Cytotoxic T cell (primary cell): ENCODE measurements around the genes BTN1A1, H2BC15 and H4C13.

GRCh38 chr6:26241007-26241586 is 904 bp downstream of the H4C6 start:
- PRO-cap, 2 experiments = peak in 2 of 2 experiments; most common plus-strand start chr6:26241116 (in 1); most common minus-strand start chr6:26241153 (in 2)

- PRO-cap, 2 experiments = no peak in any of the 2 experiments
Measured at GRCh38 chr6:26242966-26243727, 3.0 kb downstream of the H4C6 start.

DNA sequence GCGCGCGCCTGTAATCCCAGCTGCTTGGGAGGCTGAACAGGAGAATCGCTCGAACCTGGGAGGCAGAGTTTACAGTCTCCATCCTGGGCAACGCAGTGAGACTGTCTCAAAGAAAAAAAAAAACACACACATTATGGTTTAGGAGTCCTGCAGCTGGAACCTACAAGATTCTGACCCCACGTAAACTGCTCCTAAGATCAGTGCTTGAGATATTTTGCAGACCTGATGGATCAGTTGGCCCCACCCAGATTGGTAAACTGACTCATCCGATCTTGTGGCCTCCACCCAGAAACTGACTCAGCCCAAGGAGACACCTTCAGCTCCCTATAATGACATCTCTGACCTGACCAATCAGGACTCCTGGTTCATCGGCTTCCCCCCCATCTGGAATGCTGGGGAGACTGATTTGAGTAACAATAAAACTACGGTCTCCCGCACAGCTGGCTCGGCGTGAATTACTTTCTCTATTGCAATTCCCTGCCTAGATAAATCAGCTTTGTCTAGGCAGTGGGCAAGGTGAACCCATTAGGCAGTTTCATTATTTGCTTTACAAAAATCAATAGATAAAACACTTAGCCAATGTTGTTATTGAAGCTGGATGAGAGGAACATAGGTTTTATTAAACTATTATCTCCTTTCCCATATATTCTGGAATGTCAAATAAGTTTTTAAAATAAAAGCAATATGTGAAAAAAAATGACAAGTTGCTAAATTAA is 2.2 kb downstream of the H3C8 start:
- PRO-cap, 2 experiments = no peak in any of the 2 experiments

- PRO-cap, 2 experiments = no peak in any of the 2 experiments
Measured at GRCh38 chr6:26422026-26422414, 18.3 kb upstream of the BTN3A3 start.

DNA sequence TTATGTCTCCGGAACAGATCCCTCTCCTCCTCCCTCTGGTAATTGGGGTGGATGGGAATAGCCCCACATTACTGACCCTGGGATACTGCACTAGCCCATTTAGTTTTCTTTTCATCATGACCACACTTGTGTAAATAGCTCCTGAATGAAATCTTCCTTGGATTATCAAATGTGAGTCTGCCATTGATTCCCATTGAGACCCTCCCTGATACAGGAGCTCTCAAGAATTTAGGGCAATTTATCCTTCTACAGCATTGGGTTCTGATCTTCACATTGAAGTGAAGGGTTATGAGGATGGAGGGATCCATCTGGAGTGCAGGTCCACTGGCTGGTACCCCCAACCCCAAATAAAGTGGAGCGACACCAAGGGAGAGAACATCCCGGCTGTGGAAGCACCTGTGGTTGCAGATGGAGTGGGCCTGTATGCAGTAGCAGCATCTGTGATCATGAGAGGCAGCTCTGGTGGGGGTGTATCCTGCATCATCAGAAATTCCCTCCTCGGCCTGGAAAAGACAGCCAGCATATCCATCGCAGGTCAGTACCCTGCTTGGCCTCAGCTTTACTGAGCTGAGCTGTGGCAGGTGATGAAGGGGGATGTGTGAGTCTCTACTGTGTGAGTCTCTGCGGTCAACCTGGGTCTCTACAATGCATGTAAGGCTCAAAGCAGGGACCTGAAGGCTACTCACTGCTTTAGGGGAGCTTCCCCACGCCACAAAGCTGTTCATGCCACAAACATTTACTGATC is 5.3 kb downstream of the BTN3A3 start:
- PRO-cap, 2 experiments = peak in 1 of 2 experiments; most common minus-strand start position 561 of the sequence (in 1)

DNA sequence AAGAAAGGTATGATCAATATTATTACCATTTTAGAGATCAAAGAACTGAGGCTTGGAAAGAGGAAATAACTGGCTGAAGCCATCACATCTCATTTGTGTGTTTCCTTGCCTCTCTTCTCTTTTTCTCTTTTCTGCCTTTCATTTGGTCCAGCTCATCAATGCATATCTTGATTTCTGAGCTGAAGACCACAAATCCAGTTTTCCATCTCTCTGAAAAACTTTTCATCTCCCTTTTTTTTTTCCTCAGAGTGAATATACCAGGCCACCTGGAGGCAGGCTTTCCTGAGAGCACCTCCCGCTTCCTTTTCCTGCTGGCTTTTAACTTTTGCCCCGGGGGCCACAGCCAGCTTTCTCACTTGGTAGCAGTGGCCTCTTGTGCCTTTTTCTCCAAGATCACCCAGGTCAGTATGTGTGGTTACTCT is at the start of gene BTN1A1:
Gene BTN1A1 (plus strand): TSS at position 346 of the 422 bp plus-strand sequence.
- PRO-cap, 2 experiments = no peak in any of the 2 experiments

DNA sequence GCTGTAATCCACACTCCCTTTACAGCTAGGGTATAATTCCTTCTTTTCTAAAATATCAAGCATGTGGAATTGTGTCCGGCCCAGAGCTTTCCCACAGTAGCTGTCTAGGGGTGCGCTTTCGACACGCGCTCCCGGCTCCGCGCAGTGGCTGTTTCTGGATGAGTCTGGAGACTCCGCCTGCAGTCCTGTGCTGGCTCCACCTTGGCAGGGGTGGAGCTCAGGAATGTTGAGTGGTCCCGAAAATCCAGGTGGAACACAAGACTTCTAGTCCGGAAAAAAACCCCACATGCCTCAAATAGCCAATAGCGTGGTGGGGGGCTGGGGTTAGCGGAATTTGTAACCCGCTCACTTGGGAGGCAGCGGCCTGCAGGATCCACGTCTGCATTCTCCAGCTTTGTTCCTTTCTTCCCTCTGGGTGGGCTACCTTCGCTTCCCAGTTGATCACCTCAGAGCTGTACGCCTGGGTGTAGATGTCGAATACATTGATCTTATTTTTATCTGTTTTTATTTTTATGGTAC is 83.9 kb upstream of the ZNF322 start:
- PRO-cap, 2 experiments = no peak in any of the 2 experiments

DNA sequence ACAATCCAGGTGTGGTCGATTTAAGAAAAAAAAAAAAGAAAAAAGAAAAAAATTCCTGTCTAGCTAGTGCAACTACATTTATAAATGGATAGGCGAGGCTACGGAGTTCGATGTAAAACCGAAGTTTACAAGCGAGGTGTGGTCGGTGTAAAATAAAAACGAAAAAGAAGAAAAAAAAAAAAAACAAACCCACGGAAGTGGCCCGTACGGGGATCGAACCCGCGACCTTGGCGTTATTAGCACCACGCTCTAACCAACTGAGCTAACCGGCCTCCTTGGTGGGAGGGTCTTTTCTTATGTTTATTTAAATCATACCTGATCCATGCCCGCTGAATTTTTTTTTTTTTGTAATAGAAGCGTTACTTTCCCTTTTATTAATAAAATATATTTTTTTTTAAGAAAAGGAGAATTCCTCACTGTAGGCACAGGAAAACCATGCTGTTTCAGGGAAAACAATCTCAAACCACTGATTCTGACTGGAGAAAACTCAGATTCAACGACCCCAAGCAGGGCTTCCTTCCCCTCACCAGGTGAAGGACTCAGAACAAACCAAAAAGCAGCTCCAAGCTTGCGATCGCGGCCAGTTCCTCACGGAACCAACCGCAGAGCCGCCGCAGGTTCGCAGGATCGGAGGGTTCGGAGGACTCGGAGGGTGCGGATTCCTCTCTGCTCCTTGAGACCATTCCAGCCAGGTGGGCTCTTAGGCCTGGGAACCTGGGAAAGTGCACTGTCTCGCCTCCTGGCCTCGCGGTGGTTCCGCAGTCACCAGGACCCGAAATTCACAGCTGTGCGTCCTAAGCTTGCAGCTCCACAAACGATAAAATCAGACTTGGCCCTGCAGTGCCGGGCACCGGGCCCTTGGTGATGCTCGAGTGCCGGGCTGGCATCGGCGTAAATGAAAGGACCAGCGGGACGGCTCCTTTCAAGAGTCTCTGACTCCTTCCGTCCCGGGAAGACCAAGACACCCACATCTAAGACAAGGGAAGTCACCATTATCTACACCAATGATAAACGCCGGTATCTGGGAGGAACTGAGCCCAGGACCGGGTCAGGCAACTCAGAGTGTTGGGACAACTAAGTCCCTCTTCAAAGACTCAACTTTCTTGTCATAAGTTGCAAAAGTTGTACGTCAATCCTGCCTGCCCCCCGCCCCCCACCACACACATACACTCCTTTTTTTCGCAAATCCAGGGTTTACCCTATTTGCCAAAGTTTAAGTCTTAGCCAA is 30.5 kb downstream of the H2AC12 start:
- PRO-cap, 2 experiments = peak in 2 of 2 experiments; most common plus-strand start position 886 of the sequence (in 1); most common minus-strand start position 277 of the sequence (in 2)

DNA sequence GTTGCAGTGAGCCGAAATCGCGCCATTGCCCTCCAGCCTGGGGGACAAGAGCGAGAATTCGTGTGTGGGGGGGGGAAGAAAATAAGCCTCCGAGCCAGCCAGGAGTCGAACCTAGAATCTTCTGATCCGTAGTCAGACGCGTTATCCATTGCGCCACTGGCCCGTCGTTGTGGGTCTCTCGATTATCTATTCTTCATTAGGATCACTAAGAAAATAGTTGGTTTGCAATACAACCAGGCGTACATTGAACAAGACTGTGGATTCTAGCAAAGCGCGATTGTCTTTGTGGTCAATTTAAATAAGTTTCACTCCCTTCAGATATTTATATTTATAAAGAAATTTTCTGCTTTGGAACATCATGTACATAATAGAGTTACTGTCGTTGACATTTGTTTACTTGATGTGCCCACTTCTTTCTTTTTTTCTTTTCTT is 33.7 kb upstream of the PRSS16 start:
- PRO-cap, 2 experiments = peak in 1 of 2 experiments; most common minus-strand start position 168 of the sequence (in 1)

- PRO-cap, 2 experiments = no peak in any of the 2 experiments
Measured at GRCh38 chr6:27318931-27319383, 6.9 kb upstream of the POM121L2 start.

GRCh38 chr6:27334864-27335381 is 22.9 kb upstream of the POM121L2 start:
- PRO-cap, 2 experiments = no peak in any of the 2 experiments

- PRO-cap, 2 experiments = no peak in any of the 2 experiments
Measured at GRCh38 chr6:27358925-27359635, 29.5 kb upstream of the ZNF391 start.

DNA sequence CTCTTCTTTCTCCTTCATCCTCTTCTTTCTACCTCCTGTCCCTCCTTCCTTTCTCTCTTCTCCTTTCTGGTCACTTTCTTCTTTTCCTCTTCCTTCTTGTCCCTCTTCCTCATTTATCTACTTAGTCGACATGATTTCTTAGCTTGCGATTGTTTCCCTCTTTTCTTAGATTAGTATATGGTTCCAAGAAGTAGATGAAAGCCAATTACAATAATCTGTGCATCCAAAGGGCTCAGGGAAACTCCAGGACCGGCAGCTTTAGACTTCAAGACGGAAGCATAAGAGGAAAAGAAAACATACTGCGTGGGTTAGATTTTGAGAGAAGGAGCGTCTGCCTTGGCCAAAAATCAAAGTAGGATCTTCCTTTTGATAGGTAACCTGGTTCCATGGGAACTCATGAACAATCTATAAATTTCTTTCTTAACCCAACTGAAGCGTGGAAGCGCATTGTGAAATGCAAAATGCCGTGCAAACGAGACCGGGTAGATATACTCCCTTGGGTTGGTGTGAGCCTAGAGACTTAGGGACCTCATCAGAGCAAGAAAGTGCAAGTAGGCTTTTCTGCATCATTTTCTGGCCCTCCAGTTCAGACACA is 5.0 kb upstream of the ZNF184 start:
- PRO-cap, 2 experiments = peak in 1 of 2 experiments; most common plus-strand start position 297 of the sequence (in 1)

DNA sequence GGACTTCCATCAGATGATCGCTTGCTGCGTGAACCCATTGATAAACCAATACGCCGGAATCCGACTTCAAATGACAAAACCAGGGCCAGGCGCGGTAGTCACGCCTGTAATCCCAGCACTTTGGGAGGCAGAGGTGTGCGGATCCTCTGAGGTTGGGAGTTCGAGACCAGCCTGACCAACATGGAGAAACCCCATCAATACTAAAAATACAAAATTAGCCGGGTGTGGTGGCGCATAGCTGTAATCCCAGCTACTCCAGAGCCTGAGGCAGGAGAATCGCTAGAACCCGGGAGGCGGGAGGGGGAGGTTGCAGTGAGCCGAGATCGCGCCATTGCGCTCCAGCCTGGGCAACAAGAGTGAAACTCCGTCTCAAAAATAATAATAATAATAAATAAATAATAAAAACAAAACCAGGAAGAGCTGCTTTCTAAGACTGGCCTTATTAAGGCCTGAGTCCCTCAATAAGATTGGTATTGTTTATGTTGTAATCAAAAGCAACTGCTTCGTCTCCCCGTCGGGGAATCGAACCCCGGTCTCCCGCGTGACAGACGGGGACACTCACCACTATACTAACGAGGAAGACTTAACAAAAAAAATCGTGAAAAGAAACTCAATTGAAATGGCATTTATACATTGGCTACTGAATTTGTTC is 110.2 kb upstream of the ZNF184 start:
- PRO-cap, 2 experiments = no peak in any of the 2 experiments

- PRO-cap, 2 experiments = no peak in any of the 2 experiments
Measured at GRCh38 chr6:27721095-27721468, 86.6 kb downstream of the H2BC13 start.

DNA sequence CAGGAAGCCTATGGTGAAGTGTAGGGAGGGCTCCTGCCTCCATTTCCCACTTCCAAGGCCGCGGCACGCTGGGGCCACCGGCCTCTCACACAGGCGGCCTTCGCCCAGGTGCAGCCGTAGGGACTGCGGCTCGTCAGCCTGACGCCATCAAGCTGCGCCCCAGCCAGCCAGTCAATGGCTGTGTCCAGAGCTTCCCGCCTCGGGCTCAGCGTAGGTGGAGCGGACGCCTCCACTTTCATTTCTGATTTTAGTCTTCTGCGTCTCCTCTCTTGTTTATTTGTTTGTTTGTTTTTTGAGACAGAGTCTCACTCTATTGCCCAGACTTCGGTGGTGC is 69.4 kb downstream of the H2BC13 start:
- PRO-cap, 2 experiments = no peak in any of the 2 experiments

DNA sequence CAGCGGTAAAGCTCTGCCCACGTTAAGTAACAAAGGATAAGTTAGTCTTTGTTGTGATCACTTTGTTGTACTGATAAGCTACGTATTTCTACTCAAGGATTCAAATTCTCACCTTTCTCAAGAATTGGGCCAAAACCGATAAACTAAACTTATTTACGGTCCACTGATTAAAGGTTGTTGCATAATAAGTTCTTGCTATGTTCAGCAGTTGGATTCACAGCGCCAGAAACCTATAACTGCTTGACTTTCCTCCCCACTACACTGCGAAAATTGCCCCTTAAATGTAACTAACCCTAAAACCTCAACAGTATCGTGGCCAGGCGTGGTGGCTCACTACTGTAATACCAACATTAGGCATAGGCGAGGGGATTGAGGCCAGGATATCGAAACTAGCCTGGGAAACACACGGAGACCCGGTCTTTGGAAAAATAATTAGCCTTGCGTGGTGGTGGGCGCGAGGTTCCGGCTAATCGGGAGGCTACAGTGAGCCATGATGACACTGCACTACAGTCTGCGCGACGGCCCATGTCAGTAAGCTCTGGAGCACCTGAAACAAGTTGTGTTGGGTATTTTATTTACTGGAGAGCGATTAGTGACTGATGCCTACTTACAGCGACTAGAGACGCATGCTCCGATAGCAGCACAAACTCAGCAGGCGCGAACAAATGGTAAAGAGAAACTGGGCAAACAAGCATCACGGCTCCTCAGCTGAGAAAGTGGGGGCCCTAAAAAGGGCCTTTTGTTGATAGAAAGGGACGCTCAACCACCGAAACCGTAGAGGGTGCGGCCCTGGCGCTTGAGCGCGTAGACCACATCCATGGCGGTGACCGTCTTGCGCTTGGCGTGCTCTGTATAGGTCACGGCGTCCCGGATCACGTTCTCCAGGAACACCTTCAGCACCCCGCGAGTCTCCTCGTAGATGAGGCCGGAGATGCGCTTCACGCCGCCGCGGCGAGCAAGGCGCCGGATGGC is 617 bp downstream of the H4C12 start:
- PRO-cap, 2 experiments = peak in 2 of 2 experiments; most common plus-strand start position 664 of the sequence (in 2); most common minus-strand start position 540 of the sequence (in 1)

- PRO-cap, 2 experiments = no peak in any of the 2 experiments
Measured at GRCh38 chr6:27831770-27831941, 296 bp upstream of the H4C12 start.

- PRO-cap, 2 experiments = peak in 2 of 2 experiments; most common plus-strand start chr6:27838569 (in 2)
Measured at GRCh38 chr6:27838482-27839432, at the start of gene H2BC15. TSS of gene H2BC15 (plus strand) at chr6:27838569.

GRCh38 chr6:27872985-27874227 is at the start of gene H4C13:
TSS of gene H4C13 (minus strand) at chr6:27873534.
- PRO-cap, 2 experiments = peak in 2 of 2 experiments; most common plus-strand start chr6:27873388 (in 2); most common minus-strand start chr6:27873534 (in 2)